Keratinocyte (primary cell): ENCODE data around the gene NOL11.

GRCh38 chr17:65293796-65294395, 156.7 kb downstream of the RGS9 start:
CAGE:
- cytosol, long polyA minus RNA, result no peak
- cytosol, long polyA plus RNA, result no peak
- long polyA plus RNA, result no peak
- nucleus, long polyA minus RNA, result no peak
- nucleus, long polyA plus RNA, result no peak

DNA sequence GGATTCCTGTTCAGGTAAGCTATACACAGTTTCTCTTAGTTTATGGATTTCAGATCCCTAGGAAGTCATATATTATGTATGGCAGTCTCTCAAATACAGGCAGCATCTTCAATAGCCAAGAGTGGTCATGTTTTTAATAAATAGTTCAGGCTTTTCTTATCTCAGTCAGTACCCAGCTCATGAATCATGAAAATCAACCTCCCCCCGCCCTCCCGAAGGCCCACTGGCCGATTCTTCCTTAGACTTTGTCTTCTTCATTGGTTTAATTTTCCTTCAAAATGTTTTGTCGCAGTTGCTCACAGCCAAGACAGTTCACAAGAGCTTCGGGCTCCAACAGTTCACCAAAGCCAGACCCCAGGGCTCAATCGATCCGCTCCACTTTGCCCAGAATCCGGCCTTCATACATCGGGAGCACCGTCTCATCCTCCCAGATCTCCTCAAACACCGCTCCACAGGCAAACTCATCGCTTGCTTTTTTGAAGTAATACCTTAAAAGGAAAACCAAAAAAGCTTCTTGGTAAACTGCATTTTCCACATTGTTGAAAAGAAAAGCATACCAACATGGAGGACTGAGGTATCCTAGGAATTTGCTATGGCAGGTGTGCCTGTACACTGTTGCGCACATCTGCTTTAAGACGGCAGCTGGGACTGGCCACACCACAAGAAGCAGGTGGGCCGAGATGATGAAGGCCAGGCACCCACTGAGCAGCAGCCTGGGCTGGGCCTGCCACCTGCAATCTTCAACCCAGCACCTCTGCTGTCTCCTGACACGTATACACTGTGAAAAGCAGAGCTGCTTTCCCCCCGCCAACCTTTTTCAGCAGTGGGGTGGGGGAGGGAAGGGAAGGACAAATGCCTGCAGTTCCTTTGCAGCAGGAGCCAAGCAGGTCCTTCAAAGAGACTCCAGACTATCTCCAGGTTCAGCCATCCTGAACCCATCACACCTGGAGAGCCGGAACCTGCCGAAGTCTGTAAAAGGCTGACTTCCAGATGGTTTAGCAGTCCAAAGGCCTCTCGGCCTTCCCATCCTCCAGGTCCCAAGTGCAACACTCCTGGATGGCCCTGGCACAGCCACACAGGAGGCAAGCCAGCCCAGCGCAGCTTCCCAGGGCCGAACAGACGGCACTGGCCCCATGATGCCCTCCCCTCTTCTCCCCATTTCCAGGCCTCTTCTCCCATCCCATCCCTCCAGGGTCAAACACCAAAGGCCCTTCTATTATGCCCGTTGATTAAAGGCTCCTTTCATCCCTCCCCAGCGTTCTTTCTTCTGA, 31.4 kb downstream of the AXIN2 start:
CAGE:
- cytosol, long polyA minus RNA, result no peak
- cytosol, long polyA plus RNA, result no peak
- long polyA plus RNA, result no peak
- nucleus, long polyA minus RNA, result no peak
- nucleus, long polyA plus RNA, result no peak

DNA sequence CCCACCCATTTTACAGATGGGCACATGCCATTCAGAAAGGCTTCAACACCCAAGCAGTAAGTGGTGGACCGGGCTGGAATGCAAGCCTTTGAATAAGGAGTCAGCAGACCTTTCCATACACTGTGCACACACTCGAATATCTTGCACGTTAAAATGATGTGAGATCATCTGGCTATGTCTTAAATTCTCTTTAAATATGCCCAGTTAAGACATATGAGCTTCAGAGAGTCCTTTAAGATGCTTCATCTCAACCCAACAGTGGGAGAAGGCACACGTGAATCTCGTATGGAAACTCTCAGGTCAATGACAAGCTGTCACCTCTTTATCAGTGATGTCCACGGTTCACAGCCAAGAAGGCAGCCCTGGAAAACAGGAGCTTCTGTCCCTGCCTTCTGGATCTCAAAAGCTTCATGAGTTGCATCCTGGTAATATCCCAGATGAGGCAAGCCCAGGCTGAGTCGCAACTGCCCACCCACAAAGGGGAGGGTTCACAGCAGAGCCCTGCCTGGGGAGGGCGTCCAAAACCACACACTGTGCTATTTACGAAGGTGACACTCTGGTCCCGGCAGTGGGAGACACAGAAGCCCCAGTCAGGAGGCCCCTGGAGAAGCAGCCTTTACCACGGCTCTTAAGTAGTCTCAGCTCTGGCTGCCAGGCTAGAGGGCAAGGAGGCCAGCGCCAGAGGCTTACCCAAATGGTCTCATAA, 5.6 kb downstream of the AXIN2 start:
CAGE:
- cytosol, long polyA minus RNA, result no peak
- cytosol, long polyA plus RNA, result no peak
- long polyA plus RNA, result no peak
- nucleus, long polyA minus RNA, result no peak
- nucleus, long polyA plus RNA, result no peak

GRCh38 chr17:65557217-65557972, 4.1 kb downstream of the AXIN2 start:
CAGE:
- cytosol, long polyA minus RNA, result no peak
- cytosol, long polyA plus RNA, result no peak
- long polyA plus RNA, result no peak
- nucleus, long polyA minus RNA, result no peak
- nucleus, long polyA plus RNA, result no peak

CAGE:
- cytosol, long polyA minus RNA, result no peak
- cytosol, long polyA plus RNA, result no peak
- long polyA plus RNA, result no peak
- nucleus, long polyA minus RNA, result no peak
- nucleus, long polyA plus RNA, result no peak
Observed at GRCh38 chr17:65634711-65635004, 73.2 kb upstream of the AXIN2 start.

DNA sequence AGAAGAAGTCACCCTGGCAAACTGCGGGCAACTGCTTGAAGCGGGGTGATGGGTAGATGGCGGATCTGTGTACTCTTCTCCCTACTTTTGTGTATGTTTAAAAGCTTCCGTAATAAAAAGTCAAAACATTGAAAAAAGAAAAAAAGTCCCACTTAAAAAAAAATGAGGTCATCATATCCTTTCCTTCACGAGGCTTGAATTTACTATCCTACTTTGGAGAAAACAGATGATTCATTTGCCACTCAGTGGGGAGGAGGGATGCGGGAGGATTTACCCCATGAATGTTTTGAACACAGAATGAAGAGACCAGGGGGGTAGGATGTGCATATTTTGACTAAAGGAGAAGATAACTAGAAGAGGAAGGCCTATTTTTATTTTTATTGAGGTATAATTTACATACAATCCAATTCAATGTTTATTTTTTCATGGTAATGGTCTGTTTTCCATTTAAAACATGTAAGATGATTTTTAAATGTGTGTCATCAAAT, 135.3 kb upstream of the AXIN2 start:
CAGE:
- cytosol, long polyA minus RNA, result no peak
- cytosol, long polyA plus RNA, result no peak
- long polyA plus RNA, result no peak
- nucleus, long polyA minus RNA, result no peak
- nucleus, long polyA plus RNA, result no peak

DNA sequence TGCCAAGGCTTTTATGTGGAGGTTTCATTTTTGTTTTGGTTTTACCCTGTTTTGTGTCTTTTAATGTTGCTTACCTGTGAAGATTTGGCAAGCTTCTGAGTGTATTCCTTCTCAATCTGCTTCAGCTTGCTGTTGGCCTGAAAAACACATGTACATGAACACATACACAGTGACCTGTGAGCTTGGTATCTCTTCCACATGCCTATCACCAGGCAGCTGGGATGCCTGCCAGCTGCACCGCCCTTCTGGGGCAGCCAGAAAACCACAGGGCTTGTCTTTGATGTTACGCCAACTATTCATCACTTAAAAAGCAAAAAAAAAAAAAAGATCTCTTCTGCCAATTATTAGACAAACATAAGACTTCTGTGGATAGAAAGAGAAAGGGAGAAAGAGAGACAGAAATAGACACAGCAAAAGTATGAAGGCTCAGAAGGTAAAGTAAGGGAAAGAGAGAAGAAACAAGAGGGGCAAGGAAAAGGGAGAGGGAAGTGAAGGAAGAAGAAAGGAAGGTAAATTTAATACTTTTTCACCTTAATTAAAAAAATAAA, 189.2 kb upstream of the AXIN2 start:
CAGE:
- cytosol, long polyA minus RNA, result no peak
- cytosol, long polyA plus RNA, result no peak
- long polyA plus RNA, result no peak
- nucleus, long polyA minus RNA, result no peak
- nucleus, long polyA plus RNA, result no peak

DNA sequence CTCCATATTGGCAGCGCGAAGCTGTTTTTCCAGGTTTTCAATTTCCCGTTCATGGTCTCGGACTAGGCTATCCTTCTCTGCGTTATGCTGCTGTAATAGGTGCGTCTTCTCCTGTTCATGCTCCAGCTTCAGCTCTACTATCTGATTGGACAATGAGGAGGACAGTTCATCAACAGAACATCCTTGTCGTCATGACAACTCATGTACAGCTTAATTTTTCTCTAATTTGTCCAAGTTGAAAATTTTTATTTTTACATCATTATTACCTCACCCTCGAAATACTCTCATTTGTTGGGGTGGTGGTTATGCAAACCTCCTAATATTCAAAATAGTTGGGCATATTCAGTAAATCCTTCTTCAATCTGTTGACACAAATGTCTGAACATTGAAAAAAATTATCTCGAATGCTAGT, 289.7 kb downstream of the CEP112 start:
CAGE:
- cytosol, long polyA minus RNA, result no peak
- cytosol, long polyA plus RNA, result no peak
- long polyA plus RNA, result no peak
- nucleus, long polyA minus RNA, result no peak
- nucleus, long polyA plus RNA, result no peak

DNA sequence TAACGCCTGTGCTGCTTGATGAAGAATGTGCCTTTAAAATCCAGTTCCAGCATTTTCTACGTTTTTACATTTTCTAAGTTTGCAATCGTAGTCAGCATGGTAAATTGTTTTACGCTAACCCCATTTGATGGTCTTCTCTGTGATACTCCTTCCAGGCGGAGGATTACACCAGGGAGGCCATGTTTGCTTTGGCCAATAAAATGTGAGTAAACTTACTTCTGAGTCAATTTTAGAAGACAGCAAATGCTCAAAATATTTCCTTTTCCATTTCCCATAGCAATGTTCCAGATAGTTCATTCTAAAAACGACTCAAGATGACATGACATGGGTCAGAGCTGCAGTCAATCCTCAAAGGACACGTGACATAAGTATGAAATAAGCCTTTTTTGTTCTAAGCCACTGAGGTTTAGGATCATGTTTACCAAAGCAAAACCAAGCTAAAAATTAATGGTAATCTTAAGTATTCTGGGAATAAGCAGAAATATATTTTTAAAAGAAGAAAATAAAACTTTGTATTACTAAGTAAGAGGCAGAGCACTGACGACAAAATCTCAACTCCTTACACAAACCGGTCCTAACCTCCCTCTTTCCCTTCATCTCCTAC, 266.3 kb downstream of the CEP112 start:
CAGE:
- cytosol, long polyA minus RNA, result no peak
- cytosol, long polyA plus RNA, result no peak
- long polyA plus RNA, result no peak
- nucleus, long polyA minus RNA, result no peak
- nucleus, long polyA plus RNA, result no peak

GRCh38 chr17:66374838-66375706, 72.7 kb downstream of the PRKCA start:
CAGE:
- cytosol, long polyA minus RNA, result no peak
- cytosol, long polyA plus RNA, result no peak
- long polyA plus RNA, result no peak
- nucleus, long polyA minus RNA, result no peak
- nucleus, long polyA plus RNA, result no peak

DNA sequence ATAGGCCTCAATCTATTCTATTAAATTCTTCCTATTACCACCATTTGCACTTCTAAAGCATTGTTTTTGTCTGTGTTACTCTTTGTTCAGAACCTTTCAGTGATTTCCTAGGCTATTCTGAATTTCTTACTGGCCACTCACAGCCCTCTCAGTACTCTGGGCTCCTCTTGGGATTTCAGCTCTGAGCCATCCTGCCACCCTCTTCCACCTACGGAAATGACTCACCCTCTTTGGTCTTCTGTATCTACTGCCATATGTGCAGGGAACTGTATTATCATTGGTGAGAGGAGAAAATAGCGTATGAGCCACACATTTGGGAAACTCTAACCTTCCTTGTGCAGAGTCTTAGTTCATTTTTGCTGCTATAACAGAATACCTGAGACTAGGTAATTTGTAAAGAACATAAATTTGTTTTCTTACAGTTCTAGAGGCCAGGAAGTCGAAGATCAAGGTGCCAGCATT, 191.5 kb downstream of the PRKCA start:
CAGE:
- cytosol, long polyA minus RNA, result no peak
- cytosol, long polyA plus RNA, result no peak
- long polyA plus RNA, result no peak
- nucleus, long polyA minus RNA, result no peak
- nucleus, long polyA plus RNA, result no peak

CAGE:
- cytosol, long polyA minus RNA, result no peak
- cytosol, long polyA plus RNA, result no peak
- long polyA plus RNA, result no peak
- nucleus, long polyA minus RNA, result no peak
- nucleus, long polyA plus RNA, result no peak
Observed at GRCh38 chr17:66507534-66507893, 205.1 kb downstream of the PRKCA start.

DNA sequence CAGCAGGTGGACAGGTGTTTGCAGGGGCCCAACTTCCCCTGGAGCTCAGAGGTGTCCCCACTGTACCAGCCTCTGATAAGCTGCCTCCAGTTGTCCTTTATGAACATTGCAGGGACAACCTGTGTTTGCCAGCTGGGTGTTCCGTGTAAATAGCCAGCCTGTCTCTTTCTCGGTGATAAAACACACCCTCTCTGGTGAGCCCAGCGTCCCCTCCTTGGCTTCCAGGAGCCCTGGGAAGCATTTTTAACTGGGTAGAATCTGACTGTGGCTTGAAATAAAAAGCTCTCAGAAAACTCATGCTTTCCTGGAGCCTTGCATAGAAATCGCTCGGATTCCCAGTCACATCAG, 12.1 kb downstream of the CACNG1 start:
CAGE:
- cytosol, long polyA minus RNA, result no peak
- cytosol, long polyA plus RNA, result no peak
- long polyA plus RNA, result no peak
- nucleus, long polyA minus RNA, result no peak
- nucleus, long polyA plus RNA, result no peak

DNA sequence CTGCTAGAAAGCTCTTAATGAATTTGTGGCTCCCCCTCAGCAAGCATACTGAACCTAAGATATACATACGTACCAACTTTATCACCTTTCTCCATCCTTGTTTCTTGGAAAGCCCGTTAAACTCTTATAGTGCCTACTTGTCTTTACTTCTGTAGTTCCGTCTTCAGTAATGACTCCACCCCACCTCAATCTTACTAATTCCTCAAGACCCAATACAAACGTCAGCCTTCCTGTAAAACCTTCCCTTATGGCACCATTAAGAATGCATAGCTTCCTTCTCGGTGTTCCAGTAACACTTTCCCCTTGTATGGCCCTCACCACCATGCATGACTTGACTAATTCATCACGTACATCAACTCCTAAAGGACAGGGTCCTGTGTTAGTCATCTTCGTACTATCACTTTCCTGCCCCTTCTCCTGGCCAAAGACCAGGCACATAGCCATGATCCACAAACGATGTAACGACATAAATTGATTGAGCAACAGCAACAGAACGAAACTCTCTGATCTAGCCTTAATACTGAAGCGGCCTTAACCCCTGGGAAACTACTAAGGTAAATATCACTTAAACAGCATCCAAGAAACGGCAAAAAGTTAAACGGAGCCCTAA, 708 bp downstream of the PSMD12 start:
CAGE:
- cytosol, long polyA minus RNA, result no peak
- cytosol, long polyA plus RNA, result no peak
- long polyA plus RNA, result no peak
- nucleus, long polyA minus RNA, result start-site peak on the plus strand centred at position 105 of the sequence, 63 bp wide, 6 reads
- nucleus, long polyA plus RNA, result no peak

CAGE:
- cytosol, long polyA minus RNA, result no peak
- cytosol, long polyA plus RNA, result no peak
- long polyA plus RNA, result no peak
- nucleus, long polyA minus RNA, result no peak
- nucleus, long polyA plus RNA, result no peak
Observed at GRCh38 chr17:67421524-67422473, 44.7 kb downstream of the PITPNC1 start.

DNA sequence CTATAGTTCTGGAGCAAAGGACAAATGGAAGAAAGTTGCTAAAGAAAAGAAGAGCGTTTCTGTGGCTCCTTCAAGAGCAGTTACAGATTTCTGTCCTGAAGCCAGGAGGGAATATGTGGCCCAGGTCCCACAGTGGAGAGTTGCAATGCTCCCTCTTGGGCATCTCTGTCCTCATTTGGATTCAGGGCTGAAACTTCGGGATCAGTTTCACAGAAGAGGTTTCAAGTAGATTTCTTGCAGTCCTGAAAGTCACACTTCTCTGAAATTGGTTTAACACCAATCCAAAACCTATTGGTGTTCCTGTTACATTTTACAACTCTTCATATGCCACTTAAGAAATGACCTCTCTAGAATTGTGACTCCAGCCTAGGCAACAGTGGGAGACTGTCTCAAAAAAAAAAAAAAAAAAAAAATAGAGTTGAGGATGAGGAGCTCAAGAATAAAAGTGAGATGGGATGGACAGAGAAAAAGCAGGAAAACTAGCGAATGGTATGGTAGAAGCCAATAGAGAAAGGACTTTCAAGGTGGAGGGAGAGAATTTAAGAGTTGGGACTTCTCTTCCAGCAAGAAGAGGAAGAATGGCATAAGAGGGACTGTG, 46.7 kb downstream of the PITPNC1 start:
CAGE:
- cytosol, long polyA minus RNA, result no peak
- cytosol, long polyA plus RNA, result no peak
- long polyA plus RNA, result no peak
- nucleus, long polyA minus RNA, result no peak
- nucleus, long polyA plus RNA, result no peak

DNA sequence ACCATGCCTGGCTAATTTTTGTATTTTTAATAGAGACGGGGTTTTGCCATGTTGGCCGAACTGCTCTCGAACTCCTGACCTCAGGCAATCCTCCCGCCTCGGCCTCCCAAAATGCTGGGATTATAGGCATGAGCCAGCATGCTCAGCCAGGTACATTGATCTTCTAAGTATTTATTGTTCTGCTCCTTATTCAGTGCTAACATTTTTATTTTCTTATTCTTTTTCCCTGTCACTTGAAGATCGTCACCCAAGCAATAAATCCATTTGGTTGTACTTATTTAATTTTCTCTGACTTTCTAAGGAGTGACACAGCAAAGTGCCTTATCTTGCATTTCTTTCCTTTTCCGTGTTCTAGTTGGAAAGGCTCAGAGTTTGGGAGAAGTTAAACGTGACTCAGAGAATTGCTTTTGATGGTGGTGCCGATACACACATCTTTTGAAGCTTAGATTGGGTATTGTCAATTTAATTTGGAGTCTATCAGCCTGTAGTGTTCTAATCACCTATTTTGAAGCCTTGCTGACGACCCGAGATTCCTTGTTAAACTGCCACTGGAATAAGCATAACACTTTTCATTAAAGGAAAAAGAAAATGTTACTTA, 71.9 kb downstream of the PITPNC1 start:
CAGE:
- cytosol, long polyA minus RNA, result no peak
- cytosol, long polyA plus RNA, result no peak
- long polyA plus RNA, result no peak
- nucleus, long polyA minus RNA, result no peak
- nucleus, long polyA plus RNA, result no peak

GRCh38 chr17:67568838-67569661, 148.7 kb upstream of the NOL11 start:
CAGE:
- cytosol, long polyA minus RNA, result no peak
- cytosol, long polyA plus RNA, result no peak
- long polyA plus RNA, result no peak
- nucleus, long polyA minus RNA, result start-site peak on the plus strand at chr17:67568832-67569224, 7 reads
- nucleus, long polyA plus RNA, result no peak

GRCh38 chr17:67575175-67575835, 142.4 kb upstream of the NOL11 start:
CAGE:
- cytosol, long polyA minus RNA, result no peak
- cytosol, long polyA plus RNA, result no peak
- long polyA plus RNA, result no peak
- nucleus, long polyA minus RNA, result no peak
- nucleus, long polyA plus RNA, result no peak

DNA sequence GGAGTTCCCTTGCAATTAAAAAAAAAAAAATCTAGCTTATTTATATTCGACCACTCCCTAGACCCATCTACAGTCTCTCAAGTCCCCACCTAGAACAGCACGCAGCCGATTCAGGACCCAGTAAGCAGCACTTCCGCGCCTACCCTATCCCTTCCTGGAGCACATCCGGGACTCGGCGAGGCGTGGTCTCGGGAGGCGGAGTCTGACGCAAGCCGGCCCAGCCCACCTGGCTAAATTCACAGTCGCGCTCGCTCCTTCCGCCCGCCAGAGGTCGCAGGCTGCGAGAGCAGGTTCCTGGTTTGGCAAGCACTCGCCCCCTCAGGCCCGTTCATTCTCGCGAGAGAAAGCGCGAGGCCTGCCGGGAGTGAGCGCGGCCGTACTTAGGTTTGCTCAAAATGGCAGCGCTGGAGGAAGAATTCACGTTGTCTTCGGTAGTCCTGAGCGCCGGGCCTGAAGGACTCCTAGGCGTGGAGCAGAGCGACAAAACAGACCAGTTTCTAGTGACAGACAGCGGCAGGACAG, at the start of gene NOL11:
NOL11 (plus strand) TSS at position 384 of the 522 bp plus-strand sequence.
CAGE:
- cytosol, long polyA minus RNA, result start-site peak on the plus strand centred at position 388 of the sequence, 18 bp wide, 190 reads
- cytosol, long polyA plus RNA, result start-site peak on the plus strand centred at position 379 of the sequence, 39 bp wide, 61 and 593 reads in 2 replicates
- long polyA plus RNA, result start-site peak on the plus strand centred at position 376 of the sequence, 36 bp wide, 718 and 763 reads in 2 replicates
- nucleus, long polyA minus RNA, result start-site peak on the plus strand centred at position 388 of the sequence, 18 bp wide, 184 reads
- nucleus, long polyA plus RNA, result start-site peak on the plus strand centred at position 440 of the sequence, 164 bp wide, 176 and 937 reads in 2 replicates